Rectum (tissue), 1 donor: Measurements from ENCODE around the gene SGCD.

DNA sequence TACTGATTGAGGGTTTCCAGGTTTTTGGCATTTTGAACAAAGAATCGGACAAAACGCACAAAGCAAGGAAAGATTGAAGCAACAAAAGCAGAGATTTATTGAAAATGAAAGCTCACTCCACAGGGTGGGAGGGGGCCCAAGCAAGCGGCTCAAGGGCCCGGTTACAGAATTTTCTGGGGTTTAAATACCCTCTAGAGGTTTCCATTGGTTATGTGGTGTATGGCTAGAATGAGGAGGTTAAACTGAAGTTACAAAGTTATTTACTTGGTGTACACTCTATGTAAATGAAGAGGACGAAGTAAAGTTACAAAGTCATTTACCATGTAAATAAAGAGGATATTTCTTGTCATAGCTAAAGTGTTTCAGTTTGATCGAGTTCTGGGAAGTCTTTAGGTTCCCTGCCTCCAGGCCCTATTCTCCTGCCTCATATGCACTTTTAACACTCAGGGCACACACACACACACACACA lies 10.7 kb upstream of the GM2A start:
- PRO-cap = no peak

DNA sequence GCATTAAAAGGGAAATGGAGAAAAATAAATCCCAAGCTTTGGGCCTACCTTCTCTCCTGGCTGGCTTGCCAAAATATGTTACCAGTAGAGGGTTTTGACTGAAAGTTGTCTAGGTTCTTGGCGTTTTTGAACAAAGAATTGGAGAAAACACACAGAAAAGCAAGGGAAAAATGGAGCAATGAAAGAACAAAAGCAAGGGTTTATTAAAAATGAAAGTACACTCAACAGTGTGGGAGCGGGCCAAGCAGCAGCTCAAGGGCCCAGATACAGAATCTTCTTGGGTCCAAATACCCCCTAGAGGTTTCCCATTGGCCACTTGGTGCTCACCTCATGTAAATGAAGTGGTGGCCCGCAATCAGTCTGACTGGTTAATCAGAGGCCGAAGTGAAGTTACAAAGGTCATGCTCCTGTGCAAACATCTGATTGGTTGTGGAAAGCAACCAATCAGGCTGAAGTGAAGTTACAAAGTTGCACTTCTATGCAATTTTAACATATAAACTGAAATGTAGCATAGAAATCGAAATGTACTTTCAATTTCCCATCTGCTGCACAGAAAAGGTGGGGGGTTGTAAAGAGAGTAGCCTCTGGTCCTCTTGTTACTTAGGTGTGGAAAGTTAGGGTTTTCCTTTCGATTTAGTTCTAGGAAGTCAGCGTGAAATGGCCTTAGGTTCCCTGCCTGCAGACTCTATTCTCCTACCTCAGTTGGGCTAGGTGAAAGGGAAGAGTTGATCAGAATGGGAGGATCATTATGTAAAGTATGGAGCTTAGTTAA lies 1.9 kb upstream of the GM2A start:
- PRO-cap = no peak

DNA sequence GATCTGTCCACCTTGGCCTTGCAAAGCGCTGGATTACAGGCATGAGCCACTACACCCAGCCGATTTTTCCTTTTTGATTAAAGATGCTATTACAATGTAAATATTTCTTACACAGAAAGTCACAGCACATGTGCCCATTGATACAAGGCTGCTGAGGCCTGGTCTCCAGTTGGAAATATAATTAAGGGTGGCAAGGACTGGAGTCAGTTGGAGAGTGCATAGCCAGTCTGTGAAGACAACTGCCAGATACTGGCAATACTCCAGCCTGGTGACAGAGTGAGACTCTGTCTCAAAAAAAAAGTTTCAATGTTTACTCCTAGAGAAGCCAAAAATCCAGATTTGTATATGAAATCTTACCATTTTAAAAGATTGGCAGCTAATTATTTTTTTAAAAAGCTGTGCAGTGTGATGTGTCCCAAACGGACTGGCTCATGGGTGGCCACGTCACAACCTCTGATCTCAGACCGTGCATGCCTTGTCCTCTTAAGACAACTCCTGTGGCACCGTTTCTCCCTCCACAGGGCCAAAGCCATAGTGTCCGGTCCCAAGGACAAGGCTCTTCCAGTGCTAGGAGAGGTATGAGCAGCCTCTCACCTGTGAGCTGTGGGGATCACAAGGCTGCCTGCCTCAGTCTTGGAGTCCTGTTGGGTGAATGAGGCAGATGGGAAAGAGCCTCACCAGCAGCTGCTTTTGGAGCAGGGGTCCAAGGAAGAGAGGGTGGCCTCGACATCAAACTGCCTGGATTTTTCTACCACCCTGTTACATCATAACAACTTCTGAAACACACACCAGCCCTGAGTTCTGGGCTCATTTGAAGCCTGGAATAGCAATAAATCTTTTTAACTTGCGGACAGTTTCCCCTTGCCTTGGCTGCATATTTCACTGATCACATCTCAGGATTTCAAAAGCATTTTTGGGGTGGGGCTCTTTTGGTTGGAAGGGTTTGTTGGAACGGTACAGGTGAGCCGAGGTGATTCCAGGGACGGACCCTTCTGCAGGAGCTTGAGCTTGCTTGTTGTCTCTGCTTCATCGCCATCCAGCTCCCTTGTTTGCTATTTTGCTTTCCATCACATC lies 15.7 kb downstream of the GM2A start:
- PRO-cap = no peak

DNA sequence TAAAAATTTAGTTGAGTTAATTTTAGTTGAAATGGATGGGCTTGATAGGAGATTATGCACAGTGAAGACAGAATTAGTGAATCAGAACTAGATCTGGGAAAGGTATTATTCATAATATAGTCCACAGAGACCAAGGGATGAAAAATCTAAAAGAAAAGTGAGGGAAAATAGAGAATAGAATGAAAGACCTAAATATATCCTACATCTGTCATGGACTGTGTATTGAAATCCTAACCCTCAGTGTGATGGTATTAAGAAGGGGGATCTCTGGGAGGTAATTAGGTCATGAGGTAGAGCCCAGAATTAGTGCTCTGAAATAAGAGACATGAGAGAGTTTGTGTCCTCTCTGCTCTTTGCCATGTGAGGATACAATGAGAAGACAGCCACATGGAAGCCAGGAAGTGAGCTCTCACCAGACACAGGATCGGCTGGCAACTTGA lies 13.0 kb upstream of the SLC36A1 start:
- PRO-cap = no peak

GRCh38 chr5:151619812-151620138 lies 28.6 kb upstream of the FAT2 start:
- PRO-cap = no peak

GRCh38 chr5:151755139-151755758 lies 3.2 kb downstream of the ATOX1 start:
- PRO-cap = no peak

DNA sequence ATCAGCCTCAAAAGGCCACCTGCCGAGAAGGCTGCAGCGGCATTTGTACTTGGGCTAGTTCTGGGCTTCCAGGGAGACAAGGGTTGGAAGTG lies 938 bp downstream of the G3BP1 start:
- PRO-cap = no peak

- PRO-cap = no peak
These were observed 68.8 kb downstream of the FAM114A2 start for GRCh38 chr5:153969894-153970250.

DNA sequence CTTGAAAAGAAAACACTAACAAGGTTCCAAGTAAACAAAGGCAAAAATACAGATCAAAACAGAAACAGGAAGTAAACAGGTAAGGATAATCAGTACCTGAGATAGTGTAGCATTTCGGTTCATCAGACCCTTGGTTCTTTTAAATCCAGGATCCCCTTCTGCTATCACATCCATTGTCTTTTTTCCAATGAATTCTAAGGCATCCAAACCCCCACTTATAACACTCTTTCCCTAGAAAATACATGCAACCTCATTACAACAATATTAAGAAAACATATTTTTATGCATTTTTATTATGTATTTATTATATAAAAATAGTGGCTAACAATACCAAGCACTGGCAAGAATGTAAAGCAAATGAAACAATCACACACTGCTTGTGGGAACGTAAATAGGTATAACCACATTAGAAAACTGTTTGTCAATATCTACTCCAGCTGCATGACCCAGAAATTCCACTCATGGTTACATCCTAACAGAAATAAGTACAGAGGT lies 10.6 kb downstream of the FAM114A2 start:
- PRO-cap = no peak

- PRO-cap = no peak
These were observed 3.8 kb downstream of the GALNT10 start for GRCh38 chr5:154194231-154194812.

GRCh38 chr5:154205336-154205956 lies 14.9 kb downstream of the GALNT10 start:
- PRO-cap = bidirectional peak, plus-strand start at chr5:154205735, minus-strand start at chr5:154205503

DNA sequence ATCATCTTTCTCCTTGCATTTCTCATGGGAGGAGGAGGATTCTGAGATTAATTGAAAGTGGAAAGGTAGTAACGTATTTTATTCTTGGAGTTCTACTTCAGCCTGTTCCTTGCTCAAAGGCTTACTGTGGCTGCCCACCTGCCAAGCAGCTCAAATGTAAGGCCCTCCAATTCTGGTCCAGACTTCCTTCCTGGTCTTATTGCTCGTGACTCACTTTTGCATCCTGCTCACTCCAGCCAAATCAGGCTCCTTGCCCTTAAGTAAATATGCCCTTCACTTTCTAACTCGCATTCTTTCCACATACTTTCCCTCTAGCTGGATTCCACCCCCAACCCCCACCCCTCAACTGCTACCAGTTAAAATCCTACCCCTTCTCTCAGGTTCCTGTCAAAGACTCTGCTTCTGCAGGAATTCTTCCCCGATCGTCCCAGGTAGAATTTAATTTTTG lies 96.6 kb downstream of the GALNT10 start:
- PRO-cap = no peak

DNA sequence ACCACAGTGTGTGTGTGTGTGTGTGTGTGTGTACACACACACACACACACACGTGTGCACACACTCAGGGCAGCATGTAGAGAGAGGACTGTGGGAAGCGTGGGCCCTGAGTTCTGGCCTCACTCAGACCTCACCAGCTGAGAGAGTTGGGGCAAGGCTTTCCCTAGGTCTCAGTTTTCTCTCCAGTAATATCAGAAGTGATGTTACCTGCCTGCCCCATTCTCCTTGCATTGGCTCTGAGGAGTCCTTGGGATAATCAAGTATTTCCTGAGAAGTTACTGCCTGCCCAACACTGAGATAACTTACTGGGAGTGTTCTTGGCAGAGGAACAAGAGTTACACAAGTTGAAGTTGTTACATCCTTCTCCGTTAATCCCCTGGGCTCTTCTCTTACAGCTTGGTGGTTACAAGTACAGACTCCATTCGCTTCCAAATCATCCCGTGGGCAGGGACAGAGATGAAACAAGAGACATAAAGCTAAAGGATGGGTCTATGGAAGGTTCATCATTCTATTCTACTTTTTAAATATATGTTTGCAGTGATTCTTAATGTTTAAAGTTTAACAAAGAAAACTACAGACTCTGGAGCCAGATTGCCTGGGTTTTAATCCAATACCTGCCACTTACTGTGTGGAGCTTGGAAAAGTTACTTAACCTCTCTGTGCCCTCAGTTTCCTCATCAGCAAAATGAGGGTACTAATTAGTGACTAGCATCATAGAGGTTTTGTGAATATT lies 74.1 kb upstream of the SAP30L start:
- PRO-cap = no peak

GRCh38 chr5:154760958-154761794 lies 6.0 kb downstream of the LARP1 start:
- PRO-cap = no peak

- PRO-cap = no peak
These were observed 19.1 kb downstream of the LARP1 start for GRCh38 chr5:154774216-154774833.

GRCh38 chr5:154790017-154790917 lies 35.1 kb downstream of the LARP1 start:
- PRO-cap = no peak

DNA sequence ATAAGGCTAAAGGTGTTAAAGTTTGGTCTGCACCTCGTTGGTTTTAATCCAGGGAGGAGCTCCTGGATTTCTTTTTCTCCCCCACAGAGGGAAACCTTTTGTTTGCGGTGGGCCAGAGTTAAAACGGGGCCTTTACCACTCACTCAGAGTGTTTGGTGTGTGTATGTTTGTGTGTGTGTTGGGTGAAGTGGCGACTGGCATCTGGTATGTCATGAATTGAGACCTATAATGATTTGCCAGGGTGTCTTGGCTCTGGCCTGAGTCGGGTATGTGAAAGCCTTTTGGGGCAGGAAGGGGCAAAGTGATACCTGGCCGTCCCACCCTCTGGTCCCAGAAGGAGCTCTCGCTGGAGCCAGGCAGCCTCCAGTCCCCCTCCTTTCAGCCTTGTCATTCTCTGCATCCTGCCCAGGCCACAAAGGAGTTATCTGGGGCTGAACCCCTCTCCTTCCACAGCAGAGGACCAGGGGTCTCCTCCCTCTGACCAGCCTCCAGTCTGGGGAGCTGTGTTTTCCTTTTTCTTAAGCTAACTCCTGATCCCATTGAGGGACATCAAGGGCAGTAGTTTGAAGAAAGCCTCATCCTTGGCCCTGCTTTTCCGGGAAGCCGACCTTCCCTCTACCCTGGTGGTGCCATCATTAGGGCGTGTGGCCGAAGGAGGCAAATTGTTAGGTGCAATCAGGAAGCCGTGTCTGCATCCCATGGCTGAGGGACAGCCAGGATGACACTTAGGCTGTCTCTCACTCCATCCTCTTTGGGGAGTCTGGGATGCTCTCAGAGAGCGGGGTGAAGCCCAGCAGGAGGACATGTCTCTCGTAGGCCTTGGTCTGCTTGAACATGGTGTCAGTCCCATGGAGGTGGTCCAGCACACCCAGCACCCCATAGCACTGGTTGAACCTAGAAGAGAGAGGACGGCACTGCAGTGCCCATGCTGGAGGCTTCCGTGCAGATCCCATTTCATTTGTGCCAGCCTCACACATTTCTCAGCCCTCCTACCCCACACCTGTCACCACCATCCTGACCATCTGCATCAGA lies 30.5 kb downstream of the FAXDC2 start:
- PRO-cap = no peak

DNA sequence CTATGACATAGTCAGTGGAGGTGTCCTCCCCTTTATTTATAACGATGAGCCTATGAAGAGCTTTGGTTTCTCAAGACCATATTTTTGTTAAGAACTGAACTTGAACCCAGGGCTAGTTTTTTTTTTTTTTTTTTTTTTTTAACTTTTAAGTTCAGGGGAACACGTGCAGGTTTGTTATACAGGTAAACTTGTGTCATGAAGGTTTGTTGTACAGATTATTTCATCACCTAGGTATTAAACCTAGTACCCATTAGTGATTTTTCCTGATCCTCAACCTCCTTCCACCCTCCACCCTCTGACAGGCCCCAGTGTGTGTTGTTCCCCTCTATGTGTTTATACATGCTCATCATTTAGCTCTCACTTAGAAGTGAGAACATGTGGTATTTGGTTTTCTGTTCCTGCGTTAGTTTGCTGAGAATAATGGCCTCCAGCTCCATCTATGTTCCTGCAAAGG lies 123.4 kb downstream of the KIF4B start:
- PRO-cap = no peak

DNA sequence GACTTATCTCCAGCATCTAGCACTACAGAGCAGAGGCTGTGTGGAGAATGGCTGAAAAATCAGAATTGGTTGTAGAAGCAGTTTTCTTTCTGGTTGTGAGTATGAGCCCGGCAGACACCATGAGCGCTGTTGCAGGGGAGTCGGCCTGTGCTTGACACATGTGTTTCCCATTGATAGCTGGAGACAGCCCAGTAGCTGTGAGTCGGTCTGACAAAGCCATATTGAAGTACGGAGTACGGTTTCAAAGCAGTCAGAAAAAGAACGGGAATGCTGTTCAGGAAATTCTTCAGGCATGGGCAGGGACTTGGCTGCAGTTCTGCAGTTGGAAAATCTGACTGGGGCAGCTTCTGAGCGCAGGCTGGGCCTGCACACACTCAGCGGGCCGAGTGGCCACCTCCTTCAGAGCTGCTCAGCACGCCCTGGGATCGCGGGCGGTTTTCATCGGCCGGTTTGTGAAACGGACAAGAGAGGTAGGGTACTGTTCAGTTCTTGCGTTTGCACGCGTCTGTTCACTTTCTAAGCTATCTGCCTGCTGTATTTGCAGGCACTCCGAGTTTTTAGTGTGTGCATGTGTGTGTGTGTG lies at the start of gene SGCD:
TSS of gene SGCD (plus strand) at position 402 of the 583 bp plus-strand sequence.
- PRO-cap = unidirectional peak, plus-strand start at position 402 of the sequence; unidirectional peak, plus-strand start at position 478 of the sequence

DNA sequence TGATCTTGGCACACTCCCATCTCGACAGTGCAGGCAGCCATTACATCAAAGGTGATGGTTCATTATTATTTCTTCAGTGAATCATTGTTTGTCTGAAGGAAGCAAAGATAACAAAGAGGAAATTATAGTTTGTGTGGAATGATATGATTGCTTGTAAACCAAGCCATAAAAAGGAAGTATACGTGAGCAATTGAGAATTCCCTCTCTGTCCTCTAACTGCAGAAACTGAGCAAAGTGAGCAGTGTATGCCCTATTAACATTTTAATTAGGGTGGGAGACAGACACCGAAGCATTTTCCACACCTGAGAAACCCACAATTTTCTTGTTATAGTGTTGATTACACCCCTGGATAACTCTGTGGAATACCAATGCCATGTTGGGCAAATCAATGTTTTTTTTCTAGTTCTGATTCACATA lies 171.5 kb upstream of the PPP1R2B start:
- PRO-cap = no peak